Endodermal cell (in vitro differentiated cells): ENCODE measurements around the gene ETS1.

DNA sequence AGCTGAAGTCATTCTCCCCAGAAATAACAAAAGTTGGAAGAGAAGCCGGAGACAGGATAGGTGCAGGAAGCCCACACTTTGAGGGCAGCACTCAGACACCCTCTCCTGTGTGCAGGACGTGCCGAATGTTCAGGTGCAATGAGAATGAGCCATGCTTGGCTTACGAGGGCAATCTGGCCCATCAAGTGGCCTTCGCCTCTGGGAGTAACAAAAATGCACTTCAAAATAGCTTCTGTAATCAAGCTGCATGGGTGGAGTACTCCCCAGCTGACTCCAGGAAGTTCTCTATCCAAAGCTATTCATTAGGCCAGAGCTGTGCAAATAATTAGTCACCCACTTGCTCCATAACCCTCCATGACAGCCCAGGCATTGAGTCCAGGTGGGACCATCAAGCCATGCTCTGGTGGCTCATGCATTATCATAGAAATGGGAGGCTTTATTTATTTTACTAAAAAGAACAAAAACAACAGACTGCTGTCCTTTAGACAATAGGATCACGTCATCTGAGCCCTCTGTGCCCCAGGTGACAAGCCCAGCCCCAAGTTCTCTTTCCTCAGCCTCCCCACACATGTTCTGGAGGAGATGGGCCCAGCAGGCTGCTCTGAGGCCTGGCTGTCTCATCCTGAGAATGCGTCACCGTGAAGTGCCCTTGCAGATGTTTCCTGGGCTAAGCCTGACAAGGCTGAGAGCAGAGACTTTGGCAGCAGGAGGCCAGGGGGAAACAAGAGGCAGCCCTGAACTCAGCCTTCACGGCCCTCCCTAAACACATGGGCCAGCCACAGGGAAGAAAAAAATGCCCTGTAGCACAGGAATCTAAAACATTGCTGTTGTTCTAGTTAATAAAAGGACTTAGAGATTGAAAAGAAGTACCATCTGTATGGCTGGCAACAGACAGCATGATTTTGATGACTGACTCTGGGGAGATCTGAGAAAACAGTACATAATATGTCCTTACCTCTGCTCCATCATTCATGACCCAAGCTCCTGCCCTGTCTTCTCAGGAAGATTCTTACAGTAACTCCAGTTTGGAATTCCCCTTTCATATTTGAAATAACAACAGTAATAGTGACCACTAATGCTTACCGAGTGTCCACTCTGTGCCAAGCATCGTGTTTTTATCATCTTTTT, 244.6 kb downstream of the ETS1 start:
- PRO-cap: no peak

GRCh38 chr11:128458107-128458617, 129.2 kb downstream of the ETS1 start:
- PRO-cap: no peak

- PRO-cap: no peak
Observed at GRCh38 chr11:128459267-128459715, 128.1 kb downstream of the ETS1 start.

DNA sequence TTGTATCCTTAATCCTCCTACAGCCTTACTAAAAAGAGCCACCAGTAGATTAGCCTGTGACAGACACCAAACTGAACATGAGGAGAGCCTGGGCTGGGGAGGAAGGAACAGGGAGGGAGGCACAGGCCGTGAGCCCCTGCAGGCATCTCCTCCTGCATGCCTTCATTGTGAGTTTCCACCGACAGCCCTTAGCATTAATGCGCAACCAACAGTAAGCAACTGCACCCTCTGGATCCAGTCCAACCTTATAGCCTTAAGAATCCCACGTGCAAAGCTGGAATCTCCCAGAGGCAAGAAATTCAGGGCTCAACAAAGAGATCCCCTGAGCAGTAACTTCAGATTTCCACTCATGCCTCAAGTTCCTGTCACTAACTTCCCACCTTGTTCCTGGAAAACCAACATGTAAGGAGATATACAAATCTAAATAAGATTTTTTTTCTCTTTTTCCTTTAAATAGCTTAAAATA, 84.6 kb downstream of the ETS1 start:
- PRO-cap: no peak

DNA sequence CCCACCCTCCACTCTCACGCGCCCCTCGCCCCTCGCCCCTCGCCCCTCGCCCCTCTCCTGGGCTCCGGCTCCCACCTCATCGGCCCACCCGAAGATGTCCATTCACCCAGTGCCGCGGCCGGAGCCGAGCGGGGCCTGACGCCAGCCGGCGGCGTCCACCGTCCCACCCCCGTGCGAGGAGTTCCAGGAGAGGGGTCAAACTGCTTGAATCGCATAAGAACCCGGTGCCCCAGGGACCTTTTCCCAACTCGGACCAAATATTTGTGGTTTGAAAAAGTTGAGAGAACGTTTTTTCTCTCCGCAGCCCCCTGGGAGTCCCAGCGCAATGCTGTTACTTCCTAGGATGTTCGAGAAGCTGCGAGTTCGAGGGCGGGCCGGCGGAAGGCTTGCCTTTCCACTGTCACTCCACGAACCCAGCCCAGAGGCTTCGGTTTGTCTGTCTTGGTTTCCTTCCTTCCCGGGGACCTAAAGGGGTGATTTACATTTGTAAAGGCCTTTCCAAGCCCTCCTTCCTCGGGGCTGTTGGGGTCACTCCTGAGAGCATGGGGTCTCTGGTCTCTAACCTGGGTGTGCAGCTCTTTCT, 38.0 kb downstream of the ETS1 start:
- PRO-cap: no peak

DNA sequence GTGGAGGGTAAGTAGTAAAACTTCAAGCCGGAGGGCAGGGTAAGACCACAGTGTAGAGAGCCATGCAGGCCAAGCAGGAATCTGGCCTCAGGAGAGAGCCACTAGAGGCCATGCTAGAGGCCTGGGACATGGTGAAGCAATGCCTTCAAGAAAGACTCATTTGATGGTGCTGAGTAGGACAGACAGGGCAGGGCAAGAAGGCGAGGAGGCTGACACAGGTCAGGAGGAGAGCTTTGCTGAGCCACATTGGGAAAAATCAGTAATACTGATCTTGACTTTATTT, 26.3 kb downstream of the ETS1 start:
- PRO-cap: no peak

- PRO-cap: no peak
Observed at GRCh38 chr11:128580585-128581064, 6.7 kb downstream of the ETS1 start.

- PRO-cap: unidirectional peak, minus-strand start at chr11:128587558
Observed at GRCh38 chr11:128587378-128588028, at the start of gene ETS1. Gene ETS1 (minus strand): TSS chr11:128587558.

DNA sequence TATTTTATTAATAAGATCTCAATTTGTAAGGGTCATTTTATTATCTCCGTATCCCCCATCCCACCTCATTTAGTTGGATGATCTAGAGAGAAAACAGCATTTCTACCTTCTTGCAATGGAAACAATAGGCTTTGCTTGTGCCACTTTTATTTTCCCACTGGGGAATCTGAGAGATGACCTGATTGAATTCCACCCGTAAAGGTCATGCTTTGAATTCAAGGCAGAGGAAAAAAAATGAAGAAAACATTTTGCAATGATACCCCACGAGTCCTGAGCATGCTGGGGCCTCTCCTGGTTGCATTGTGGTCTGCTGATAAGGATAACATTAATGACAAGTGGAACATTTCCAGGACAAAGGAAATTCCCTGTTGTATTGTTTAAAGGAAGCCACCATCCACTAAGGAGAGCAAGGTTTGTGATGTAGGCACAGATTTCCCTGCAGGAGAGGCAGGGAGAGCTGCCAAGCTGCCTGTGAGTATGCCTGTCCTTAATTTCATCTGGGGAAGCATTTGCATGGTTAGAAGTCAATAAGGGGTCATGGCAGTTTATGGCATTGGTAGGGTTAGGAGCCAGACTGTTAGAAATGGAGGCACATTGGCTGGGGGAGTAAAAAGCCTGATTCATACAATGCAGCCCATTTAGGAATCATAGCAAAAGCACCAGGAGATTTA, 21.8 kb downstream of the FLI1 start:
- PRO-cap: no peak

DNA sequence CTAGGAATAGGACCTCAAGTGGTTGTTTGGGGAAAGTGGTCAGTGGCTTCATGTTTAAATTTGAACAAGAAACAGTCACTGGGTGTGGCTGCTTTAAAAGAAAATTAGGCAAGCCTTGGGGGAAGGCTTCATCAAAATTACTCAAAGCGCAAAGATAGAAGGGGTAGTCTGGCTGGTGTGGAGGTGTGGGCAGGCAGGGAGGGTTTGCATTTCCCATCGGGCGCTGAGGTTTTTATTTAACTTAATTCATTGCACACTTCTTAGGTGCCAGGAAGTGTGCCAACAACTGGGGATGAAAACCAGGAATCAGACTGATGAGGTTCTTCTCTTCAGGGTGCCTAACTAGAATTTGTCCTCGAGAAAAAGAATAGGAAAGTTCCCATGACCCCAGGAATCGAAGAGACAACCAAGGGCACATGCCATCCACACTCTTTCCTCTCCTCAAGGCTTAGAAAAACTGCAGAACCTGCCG, 52.1 kb downstream of the FLI1 start:
- PRO-cap: no peak

DNA sequence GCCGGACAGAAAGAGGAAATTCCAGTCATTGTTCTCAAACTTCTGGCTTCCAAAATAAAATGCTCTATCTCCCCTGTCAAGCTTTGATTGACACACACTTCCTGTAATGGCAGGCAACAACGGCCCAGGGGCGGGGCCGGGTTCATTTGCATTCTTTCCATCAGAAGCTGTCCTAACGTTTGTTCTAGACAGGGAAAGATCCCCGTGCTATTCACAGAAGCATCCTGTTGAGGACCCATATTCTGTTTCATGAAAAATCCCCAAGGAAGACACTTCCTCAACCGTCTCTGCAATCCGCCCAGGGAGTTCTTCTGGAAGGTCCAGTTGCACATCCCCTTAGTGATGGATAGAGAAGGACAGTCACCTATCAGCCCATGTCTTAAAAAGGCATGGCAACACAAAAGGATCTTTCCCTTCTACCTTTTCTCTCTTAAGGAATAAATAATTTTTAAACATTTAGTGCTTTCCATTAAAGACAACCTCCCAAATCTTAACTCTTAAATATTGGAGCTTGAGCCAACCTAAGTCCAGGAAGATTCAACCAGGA, 30.8 kb downstream of the KCNJ1 start:
- PRO-cap: no peak

DNA sequence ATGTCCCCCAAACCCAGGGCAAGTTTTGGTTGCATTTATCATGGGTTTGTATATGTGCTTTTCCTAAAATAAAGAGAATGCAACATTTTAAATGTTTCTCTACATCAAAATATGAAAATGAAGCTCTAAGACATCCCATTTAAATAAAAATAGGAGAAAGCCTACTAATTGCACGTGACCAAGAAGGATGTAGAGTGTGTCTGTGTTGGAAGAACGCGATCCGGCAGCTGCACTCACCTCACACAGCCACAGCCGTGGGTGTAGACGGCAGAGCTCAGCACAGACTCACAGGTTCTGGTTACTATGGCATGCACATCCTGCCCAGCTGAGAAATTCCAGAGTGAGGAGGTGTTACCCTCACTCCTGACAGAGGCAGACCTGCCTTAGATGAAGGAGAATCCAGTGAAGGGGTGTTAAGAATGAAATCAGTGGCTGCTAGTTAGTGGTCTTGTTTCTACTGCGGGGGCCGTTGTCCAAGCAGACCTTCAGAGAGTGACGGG, 12.0 kb downstream of the KCNJ5 start:
- PRO-cap: bidirectional peak, plus-strand start at position 367 of the sequence, minus-strand start at position 287 of the sequence

DNA sequence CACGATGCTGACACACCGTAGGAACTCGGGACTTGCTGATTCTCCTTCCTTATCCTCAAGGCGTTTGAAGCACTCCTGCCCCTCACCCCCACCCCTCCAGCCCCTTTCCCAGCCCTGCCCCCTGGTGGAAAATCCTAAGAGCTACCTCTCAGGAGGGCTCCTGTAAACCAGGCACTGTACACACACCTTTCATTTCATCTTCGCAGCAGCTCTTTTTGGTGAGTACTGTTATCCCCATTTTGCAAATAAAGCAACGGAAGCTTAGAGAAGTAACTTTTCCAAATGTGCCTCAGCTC, 14.8 kb downstream of the KCNJ5 start:
- PRO-cap: unidirectional peak, minus-strand start at position 66 of the sequence

DNA sequence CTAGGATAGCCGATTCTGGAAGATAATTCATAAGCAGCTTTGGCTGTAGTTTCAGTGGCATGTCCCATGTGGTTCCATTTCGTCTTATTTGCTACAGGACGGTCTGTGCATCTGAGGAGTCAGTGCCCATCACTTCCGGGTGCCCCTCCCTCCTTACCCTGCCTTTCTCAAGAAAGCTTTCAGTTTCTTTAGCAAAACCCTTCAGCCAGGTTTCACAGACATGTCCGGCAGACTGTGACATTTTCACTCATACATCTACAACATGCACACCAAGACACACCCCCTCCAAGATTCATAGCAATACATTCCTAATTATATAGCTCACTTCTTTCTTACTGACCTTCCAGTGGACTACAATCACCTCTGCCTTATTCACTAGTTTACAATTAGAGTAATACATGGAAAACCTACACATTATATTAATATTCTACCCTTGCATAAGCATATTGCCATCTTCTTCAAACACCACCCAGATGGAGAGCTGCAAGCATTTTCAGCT, 14.2 kb downstream of the TP53AIP1 start:
- PRO-cap: no peak

- PRO-cap: no peak
Observed at GRCh38 chr11:128969201-128970037, 26.7 kb upstream of the TP53AIP1 start.

GRCh38 chr11:128987902-128988400, 45.3 kb upstream of the TP53AIP1 start:
- PRO-cap: no peak

DNA sequence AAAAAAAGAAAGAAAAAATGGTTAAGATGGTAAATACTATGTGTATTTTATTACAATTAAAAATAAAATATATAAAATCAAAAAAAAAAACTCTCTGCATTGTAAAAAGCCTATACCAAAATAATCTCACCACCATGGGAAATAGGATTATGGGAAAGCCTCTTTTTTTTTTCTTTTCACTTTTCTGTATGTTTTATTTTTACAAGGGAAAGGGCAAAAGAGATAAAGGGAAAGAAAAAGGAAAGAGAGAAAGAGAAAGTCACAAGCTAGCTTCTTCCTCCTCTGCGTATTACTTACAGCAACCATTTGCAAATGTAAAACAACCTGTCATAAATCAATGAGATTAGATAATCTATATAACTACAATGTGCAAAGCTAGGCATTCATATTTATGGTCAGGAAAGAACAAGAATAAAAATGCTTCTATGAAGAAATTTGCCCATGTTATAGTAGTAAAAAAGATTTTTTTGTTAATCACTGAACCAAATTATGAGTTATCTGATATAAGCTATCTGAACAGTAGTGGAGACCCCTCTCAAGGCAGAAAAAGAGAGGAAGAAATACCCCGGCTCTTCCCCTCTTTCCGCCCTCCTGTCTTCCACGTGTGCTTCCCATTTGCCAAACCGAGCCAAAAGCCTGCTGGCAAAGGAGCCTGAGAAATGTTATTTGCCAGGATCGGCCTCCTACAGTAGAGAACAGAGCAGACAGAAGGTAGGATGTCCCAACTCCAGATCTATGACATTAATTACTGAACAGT, 50.3 kb downstream of the ARHGAP32 start:
- PRO-cap: no peak

DNA sequence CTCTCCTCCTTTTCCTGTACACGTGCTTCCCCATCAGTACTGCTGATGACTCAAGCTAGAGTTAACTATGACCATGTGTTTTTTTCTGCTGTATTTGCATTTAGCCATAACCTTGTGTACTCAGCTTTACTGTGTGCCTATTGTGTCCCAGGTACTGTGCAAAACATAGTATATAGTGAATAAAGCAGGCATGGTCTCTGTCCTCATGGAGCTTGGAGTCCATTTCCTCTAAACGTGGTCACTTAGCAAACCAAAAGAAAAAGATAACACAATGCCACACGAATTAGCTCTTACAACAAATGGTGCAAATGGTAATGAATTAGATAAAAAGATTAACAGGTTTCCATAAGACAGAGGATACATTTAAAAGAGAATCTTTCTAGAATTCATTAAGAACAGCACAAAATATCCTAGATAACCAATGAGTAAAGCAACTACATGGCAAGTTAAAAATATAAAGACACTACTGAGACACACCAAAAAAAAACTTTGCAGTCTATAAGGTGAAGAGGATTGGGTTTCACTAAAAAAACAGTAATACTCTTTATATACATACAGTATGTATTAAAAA, 56.7 kb upstream of the ARHGAP32 start:
- PRO-cap: no peak

- PRO-cap: unidirectional peak, plus-strand start at chr11:129278871
Observed at GRCh38 chr11:129278374-129278949, 86.3 kb upstream of the ARHGAP32 start.

DNA sequence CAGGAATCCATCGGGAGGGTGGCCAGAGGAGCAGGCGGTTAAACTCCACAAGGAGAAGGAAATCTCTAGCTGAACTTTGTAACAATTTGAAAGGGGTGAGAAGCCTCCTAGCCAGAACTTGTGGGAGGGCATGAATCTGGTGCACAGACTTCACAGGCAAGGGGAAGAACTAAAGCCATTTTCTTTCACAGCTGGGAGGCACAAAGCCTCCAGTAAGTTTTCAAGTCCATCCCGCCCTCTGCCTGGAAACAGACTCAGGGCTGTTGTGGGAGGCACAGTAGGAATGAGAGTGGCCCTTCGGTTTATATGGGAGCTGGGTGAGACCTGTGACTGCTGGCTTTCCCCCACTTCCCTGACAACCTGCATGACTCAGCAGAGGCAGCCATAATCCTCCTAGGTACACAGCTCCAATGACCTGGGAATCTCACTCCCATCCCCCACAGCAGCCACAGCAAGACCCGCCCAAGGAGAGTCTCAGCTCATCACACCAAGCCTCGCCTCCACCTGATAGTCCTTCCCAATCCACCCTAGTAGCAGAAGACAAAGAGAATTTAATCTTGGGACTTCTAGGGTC, 12.2 kb upstream of the TMEM45B start:
- PRO-cap: unidirectional peak, plus-strand start at position 6 of the sequence